ENCODE measurements around the genes SCN2A and ABCB11.

GRCh38 chr2:165239238-165239737 lies at the start of gene SCN2A:
SCN2A (plus strand) TSS chr2:165239414.
- PRO-cap = no peak

- PRO-cap = no peak
These were observed 54.5 kb downstream of the SCN2A start for GRCh38 chr2:165293733-165294189.

DNA sequence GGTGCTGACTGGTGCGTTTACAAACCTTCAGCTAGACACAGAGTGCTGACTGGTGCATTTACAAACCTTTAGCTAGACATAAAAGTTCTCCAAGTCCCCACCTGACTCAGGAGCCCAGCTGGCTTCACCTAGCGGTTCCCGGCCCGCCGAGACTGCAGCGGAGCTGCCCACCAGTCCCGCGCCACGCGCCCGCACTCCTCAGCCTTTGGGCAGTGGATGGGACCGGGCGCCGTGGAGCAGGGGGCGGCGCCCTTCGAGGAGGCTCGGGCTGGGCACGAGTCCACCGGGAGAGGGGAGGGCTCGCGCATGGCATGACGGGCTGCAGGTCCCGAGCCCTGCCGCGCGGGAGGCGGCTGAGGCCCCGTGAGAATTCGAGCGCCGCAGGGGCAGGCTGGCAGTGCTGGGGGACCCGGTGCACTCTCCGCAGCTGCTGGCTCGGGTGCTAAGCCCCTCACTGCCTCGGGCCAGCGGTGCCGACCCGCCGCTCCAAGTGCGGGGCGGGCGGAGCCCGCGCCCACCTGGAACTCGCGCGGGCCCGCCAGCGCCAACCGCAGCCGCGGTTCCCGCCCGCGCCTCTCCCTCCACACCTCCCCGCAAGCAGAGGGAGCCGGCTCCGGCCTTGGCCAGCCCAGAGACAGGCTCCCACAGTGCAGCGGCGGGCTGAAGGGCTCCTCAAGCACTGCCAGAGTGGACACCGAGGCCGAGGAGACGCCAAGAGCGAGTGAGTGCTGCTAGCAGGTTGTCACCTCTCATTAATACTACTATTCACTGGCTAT lies 3.5 kb upstream of the TTC21B start:
- PRO-cap = no peak

DNA sequence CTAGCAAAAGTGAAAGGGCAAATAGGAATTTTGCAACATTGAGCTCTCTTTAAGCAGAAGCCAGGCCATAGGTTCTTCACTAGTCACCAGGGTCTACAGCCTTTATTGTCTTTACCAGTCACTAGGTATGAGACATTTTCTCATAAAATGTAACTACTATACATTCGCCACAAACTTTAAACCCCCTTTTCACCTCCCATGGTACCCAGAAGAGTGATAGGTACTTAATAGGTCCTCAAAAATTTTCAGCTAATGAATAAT lies 37.4 kb downstream of the SCN1A start:
- PRO-cap = no peak

- PRO-cap = no peak
These were observed 12.7 kb upstream of the SCN9A start for GRCh38 chr2:166388324-166388963.

DNA sequence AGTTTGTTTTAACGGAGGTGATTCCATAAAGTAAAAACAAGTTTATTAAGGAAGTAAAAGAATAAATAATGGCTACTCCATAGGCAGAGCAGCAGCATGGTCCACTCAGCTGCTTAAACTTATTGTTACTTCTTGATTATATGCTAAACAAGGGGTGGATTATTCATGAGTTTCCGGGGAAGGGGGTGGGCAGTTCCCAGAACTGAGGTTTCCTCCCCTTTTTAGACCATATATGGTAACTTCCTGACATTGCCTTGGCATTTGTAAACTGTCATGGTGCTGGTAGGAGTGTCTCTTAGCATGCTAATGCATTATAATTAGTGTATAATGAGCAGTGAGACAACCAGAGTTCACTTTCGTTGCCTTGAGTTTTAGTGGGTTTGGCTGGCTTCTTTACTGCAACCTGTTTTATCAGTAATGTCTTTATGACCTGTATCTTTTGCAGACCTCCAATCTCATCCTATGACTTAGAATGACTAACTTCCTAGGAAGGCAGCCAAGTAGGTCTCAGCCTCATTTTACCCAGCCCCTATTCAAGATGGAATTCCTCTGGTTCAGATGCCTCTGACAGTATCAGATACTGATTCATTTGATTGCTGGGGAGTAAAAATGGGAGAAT lies 42.7 kb downstream of the B3GALT1 start:
- PRO-cap = no peak

DNA sequence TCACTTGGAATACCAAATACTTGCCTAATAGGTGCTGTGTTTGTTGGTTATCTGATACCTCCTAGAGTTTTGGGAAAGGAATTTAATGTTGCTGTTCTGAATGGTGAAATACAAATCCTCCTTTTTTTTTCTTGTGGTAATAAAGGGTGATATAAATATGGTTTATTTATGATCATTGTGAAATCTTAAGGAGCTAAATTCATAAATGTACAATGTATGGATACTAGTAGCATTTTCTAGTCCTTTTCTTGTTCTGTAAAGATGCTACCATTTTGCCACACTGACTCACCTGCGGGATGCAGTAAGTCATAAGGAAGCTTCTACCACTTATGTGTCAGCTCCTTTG lies 60.9 kb downstream of the B3GALT1 start:
- PRO-cap = no peak

- PRO-cap = no peak
These were observed 3.1 kb downstream of the STK39 start for GRCh38 chr2:168244133-168244876.

GRCh38 chr2:168612658-168613454 lies 156.8 kb downstream of the CERS6 start:
- PRO-cap = no peak

DNA sequence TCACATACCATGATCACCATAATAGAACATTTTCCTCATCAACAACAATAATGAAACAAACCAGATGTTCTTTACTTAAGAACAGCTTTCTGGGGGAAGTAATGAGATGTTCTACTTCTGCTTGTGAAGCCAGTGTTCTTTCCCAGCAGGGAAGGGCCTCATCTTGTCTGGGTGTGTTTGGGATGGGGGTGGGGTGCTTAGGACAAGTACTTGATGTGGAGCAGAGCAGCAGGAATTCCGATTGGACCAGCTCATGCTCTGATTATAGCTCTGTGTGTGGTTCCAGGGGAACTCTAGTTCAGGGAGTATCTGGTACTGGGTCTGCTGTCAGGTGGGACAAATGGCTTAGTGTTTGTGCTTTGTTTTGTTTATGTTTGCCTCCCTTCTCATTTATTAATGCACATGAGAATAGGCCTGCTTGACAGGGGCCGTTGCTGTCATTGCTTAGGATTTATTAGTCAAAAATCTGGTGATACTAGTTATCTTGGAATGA lies 162.9 kb upstream of the NOSTRIN start:
- PRO-cap = bidirectional peak, plus-strand start at position 296 of the sequence, minus-strand start at position 175 of the sequence

GRCh38 chr2:168734044-168734777 lies 68.2 kb upstream of the NOSTRIN start:
- PRO-cap = no peak

- PRO-cap = no peak
These were observed 11.8 kb downstream of the G6PC2 start for GRCh38 chr2:168912826-168913412.

- PRO-cap = no peak
These were observed 17.9 kb downstream of the ABCB11 start for GRCh38 chr2:169013181-169013593.

DNA sequence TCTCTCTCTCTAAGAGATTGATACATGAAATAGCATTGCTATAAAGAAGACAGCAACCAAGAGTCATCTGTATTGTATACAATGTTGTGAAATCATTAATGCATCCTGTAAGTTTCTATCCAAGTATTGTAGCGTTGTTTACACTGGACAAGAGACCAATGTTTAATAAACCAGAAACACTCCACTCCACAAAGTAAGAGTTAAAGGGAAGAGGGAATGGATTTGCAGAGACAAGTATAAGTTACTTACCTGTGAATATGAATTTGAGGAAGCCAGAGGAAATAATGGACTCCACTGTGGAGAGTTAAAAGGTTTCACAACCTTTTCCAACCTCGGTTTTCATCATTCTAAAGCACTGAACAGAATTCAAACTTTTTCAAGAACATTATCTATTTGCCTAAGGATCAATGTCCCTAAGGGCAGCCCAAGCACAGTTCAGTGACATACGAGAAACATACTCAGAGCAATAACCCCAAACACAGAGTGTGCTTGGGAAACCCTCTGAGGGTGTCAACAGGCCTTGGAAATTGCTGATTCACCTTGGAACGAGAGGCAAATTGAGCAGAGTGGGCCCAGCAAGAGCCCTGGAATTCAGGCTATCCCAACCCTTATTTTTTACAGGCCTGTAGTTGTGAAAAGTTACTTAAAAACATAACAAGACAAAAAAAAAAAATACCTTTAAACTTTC lies at the start of gene ABCB11:
Gene ABCB11, minus strand, starts transcription at position 349 of the 688 bp plus-strand sequence.
- PRO-cap = no peak

- PRO-cap = no peak
These were observed 14.7 kb upstream of the SSB start for GRCh38 chr2:169783998-169784399.

DNA sequence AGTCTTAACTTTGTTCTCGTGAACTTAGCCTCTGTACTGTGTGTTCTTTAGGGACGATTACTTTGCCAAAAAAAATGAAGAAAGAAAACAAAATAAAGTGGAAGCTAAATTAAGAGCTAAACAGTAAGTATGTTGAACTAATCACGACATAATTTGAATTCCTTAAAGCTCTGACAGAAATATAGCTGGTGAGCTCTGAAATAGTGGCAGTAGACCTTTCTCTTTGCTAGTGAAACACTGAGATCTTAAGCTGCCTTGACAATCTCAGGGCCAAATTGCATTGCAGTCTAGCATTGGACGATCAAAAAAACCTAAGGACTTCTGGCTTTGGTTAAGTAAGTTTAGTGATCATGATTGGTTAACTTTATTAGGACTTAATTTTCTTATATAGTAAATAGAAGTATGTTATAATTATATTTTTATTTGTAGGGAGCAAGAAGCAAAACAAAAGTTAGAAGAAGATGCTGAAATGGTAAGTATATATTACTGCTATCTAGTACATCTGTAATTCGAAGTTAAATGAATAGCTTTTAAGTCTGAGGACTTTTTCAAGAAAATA lies 9.8 kb downstream of the SSB start:
- PRO-cap = no peak

- PRO-cap = no peak
These were observed 12.1 kb downstream of the SSB start for GRCh38 chr2:169810400-169811565.

GRCh38 chr2:169982573-169983149 lies 155.4 kb downstream of the UBR3 start:
- PRO-cap = no peak

DNA sequence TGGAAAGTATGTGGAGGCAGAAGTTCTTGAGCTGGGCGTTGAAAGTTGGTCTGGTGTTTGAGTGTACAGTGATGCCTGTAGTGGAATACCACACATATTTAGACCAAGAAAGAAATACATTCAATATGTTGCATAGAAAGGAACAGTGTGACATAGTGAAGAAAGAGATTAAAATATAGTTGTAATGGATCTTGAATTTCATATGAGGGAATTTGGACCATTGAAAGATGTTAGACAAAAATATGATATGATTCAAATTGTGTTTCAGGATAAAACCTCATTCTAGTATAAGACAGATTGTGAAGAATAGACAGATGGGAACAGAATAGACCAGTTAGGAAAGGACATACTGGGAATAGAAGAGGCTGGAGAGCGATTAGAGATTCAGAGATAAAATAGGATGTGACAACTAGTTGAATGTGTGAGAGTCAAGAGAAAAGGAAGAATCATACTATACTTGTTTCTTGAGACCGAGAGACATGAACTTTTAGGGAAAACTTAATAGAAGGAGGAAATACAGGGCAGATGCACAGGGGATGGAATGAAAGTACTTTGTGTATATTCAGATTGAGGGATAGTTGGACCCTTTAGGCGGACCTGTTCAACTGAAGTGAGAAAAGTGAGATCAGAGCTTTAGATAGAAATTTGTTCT lies 115.0 kb upstream of the MYO3B start:
- PRO-cap = no peak

DNA sequence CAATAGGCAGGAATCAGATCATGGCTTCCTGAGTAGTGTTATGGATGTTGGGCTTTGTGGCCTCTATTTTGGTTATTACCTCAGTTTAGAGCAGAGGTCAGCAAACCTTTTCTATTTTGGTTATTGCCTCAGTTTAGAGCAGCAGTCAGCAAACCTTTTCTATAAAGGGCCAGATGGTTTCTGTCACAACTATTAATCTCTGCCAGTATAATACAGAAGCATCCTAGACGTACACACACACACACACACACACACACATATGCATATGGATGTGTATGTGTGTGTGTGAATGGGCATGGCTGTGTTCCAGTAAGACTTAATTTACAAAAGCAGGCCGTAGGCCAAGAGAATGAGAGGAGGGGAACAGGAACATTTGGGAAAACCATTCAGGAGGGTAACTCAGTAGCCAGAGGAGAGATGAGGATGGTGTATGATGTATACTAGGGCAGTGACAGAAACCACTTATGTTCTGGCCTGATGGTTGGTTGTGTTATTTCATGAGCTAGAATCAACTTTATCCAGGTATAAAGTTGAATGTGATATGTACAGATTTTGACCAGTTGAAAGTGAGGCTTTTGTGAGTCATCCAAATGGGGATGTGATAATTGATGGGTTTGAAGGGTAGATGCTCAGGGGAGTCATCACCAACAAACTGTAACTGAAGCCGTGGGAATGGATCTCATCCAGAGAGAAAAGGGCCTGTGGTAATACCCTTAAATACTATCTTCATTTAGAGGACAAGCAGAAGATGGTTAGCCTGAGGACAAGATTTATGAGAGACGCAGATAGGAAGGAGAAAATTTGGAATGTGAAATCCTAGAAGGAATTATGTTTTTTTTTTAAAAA lies 90.8 kb upstream of the MYO3B start:
- PRO-cap = no peak